GM12892 (cell line): ENCODE measurements around a stretch of chr6.

DNA sequence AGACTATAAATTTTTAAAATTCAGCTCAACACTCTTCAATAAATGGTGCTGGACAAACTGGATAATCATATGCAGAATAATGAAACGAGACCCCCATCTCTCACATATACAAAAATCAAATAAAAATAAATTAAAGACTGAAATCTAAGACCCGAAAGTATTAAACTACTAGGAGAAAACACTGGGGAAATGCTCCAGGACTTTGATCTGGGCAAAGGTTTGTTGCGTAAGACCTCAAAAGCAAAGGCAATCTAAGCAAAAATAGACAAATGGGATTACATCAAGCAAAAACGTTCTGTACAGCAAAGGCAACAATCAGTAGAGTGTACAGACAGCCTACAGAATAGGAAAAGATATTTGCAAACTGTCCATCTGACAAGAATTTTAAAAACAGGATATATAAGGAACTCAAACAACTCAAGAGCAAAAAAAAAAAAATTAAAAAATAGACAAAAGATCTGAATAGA, 138.6 kb upstream of the TMEM170B start:
- RRBS: no CpG with 5 or more reads among the region's 4 CpGs

GRCh38 chr6:11401985-11402195, 135.7 kb upstream of the TMEM170B start:
- RRBS: no CpG with 5 or more reads among the region's 4 CpGs

- RRBS: no CpG with 5 or more reads among the region's 1 CpG
These were observed 121.3 kb upstream of the TMEM170B start for GRCh38 chr6:11416354-11416639.

DNA sequence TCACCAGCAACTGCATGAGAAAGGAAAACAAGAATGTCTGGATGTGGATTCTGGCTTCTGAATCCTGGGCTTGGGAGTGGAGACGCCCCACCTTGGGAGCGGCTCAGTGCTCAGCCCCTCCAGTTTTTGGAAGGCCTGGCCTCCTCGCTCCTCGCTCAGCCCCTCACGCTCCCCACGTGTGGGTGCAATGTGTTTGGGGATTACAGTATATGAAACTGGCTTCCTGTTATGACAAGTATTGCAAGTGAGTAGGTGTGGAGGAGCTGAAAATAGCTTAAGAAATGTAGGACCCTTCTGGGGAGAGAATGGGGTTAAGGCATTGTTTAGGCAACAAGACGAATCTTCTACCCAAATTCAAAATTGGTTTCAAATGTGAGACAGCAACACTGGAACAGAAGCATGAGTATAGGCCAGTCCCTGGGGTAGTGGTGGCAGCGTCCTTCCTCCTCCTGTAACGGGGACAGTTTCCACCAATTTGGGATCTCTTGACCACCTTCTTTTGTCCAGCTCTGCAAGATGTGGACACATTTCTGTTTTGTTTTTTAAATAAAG, 66.9 kb downstream of the ADTRP start:
- RRBS: no CpG with 5 or more reads among the region's 9 CpGs

GRCh38 chr6:11760287-11760486, 18.4 kb downstream of the ADTRP start:
- RRBS: no CpG with 5 or more reads among the region's 5 CpGs

GRCh38 chr6:11772320-11772788, 6.2 kb downstream of the ADTRP start:
- RRBS: no CpG with 5 or more reads among the region's 4 CpGs

GRCh38 chr6:11834180-11834684, 55.6 kb upstream of the ADTRP start:
- RRBS: no CpG with 5 or more reads among the region's 6 CpGs

GRCh38 chr6:12012875-12013369, 810 bp downstream of the HIVEP1 start:
- RRBS: 34% methylated on average over 2 of the region's 28 CpGs

- RRBS: no CpG with 5 or more reads among the region's 6 CpGs
These were observed 118.6 kb downstream of the HIVEP1 start for GRCh38 chr6:12130571-12131171.

GRCh38 chr6:12249813-12250153, 40.4 kb upstream of the EDN1 start:
- RRBS: no CpG with 5 or more reads among the region's 2 CpGs

DNA sequence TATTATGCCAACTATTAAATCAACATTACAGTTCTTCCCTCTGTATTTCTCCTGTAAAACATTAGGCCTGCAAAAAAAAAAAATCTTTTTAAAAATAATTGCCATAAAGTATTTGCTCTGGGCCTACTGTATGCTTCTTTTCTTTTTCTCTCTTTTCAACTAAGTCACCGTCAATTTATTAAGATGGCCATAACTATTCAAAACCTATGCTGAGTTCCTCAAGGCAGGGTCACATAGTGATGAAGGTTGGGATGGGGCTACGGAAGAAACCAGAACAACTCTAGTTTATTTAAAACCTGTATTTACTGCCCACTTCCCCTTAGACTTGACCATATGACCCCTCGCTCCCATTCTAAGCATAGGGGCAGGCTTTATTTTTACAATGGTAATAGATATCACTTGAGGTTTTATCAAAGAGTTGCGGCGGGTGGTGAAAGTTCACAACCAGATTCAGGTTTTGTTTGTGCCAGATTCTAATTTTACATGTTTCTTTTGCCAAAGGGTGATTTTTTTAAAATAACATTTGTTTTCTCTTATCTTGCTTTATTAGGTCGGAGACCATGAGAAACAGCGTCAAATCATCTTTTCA, 5.3 kb downstream of the EDN1 start:
- RRBS: no CpG with 5 or more reads among the region's 7 CpGs

DNA sequence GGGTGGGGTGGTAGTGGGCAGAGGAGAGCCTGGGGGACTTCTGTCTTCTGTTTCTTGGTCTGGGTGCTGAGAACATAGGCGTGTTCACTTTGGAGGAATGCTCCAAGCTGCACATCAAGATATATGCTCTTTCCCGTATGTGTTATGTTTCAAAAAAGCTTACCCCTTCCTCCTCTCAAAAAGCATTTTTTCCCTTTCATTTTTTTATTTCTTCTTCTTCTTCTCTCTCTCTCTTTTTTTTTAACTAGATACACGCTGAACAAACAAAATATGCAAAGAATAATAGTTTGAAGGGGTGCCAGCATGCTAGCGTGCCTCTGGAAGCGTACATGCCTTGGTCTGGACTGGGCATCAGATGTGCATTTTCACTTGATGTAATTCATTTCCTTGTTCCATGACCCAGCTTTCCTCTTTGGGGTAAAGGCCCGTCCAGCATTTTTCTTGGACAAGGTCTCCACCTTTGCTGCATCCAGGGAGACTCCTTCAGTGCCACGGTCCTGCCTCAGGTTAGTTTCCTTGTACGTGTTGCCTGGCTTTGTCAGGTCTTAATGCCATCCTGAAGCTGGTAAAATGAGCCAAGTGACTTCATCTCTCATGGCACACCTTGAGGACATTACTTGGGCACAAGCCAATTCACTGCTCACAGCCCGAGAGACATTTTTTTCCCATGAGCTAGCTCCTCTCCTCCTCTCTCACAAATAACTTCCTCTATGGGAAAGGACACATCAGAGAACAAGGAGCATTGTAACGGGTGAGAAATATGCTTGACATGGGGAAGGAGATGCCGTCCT, 23.8 kb downstream of the EDN1 start:
- RRBS: no CpG with 5 or more reads among the region's 11 CpGs

DNA sequence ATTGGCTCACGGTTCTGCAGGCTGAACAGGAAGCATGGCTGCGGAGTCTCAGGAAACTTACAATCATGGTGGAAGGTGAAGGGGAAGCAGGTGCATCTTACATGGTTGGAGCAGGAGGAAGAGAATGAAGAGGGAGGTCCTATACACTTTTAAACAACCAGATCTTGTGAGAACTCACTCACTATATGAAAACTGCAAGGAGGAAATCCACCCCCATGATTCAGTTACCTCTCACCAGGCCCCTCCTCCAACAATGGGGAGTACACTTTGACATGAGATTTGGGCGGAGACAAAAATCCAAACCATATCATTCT, 60.4 kb downstream of the EDN1 start:
- RRBS: no CpG with 5 or more reads among the region's 3 CpGs

- RRBS: no CpG with 5 or more reads among the region's 14 CpGs
These were observed 118.6 kb downstream of the EDN1 start for GRCh38 chr6:12408602-12409281.

DNA sequence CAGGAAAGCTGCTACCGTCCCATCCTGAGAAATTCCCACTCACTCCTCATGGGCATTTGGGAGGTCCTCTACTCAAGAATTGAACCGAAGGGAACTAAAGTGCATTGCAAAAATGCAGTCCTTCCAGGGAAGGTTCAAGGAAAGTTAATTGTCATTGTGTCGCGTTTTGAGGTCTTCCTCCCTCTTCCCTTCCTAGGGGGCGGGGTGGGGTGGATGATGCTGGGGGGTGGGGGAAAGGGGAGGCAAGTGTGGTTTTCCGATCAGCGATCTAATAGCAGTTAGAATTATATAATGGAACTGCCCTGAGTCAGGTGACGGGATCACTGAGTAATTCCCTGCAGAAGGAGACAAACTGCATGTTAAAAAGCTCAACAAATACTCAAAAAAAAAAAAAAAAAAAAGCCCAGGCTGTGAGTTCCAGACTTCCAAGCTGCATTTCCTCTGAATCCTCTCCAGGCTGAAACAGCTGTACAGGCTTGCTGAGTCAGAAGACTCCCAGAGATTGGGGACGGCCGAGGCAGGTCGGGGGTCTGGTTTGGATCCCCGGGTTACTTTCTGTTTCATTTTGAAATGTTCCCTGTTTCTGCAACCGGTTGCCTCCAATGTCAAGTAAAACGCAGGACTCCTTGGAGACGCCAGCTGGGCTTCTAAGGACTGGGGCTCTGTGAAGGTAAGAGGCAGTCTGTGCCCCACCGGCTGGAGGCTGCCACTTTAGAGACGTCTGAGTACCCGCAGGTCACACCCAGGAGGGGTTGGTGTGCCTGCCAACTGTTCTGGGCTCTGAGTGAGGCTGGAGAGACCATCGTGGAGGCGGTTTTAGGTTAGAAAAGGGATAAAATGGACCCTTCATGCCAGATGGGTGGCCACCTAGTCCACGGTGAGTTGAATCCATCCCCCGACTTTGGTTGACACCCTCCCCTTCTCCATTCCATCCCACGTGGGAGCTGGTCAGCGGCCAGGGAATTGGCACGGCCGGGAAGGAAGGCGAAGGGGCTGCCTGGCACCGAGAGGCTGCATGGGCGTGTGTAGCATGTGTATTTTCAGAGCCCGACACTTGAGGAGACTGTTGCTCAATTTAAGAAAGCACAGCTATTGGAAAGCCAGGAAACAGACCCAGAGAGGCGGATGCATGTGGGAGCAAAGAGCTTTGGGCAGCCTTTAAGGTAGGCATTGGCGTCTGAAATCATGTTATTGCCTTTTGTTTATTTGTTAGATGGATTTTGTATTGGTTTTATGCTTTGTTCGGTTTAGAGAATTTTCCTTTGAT, 240.7 kb downstream of the PHACTR1 start:
- RRBS: 0% methylated on average over 1 of the region's 33 CpGs

DNA sequence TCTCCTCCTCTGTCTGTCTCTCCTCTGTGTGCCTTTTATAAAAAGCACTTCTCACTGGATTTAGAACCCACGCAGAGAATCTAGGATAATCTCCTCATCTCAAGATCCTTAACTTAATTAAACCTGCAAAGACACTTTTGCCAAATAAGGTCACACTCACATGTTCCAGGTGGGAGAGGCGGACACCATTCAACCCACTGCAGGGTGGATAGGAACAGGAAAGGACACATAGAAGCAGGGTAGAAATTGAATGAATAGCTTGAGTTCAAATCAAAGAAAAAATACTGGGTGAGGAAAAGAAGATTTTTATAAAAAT, 292.5 kb downstream of the PHACTR1 start:
- RRBS: no CpG with 5 or more reads among the region's 2 CpGs

GRCh38 chr6:13229434-13230214, 98.7 kb downstream of the TBC1D7 start:
- RRBS: no CpG with 5 or more reads among the region's 11 CpGs

DNA sequence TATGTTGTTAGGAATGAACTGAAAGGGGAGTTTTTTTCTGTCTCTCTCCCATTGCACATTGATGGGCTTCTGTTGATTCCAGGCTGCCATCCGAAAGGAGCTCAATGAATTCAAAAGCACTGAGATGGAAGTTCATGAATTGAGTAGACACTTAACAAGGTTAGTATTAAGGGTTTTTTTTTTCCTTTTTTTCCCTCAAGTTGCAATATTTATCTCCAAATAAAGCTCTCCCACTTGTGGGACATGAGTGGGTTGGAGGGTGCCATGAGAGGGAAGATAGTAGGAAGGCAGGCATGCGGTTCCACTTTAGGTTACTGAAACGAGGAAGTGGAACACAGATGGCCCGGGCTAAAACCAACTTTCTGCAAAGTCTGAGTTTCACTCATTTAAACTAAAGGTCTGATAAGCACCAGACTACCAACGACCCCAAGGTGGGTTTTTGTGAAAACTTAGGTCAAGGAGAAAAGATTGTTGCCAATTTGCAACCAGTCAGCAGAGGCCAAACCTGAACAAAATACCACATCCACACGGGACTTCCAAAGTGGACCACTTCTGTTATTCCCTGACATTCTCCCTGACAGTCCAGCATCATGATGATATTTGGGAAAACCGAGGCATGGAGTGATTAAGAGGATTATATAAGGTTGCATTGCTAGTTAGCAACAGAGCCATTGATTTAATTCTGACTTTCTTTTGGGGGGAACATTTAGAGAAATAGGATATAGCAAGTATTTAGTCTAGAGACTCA, 42.1 kb downstream of the TBC1D7 start:
- RRBS: no CpG with 5 or more reads among the region's 7 CpGs

GRCh38 chr6:13413952-13414703, 73.3 kb downstream of the GFOD1 start:
- RRBS: no CpG with 5 or more reads among the region's 7 CpGs

DNA sequence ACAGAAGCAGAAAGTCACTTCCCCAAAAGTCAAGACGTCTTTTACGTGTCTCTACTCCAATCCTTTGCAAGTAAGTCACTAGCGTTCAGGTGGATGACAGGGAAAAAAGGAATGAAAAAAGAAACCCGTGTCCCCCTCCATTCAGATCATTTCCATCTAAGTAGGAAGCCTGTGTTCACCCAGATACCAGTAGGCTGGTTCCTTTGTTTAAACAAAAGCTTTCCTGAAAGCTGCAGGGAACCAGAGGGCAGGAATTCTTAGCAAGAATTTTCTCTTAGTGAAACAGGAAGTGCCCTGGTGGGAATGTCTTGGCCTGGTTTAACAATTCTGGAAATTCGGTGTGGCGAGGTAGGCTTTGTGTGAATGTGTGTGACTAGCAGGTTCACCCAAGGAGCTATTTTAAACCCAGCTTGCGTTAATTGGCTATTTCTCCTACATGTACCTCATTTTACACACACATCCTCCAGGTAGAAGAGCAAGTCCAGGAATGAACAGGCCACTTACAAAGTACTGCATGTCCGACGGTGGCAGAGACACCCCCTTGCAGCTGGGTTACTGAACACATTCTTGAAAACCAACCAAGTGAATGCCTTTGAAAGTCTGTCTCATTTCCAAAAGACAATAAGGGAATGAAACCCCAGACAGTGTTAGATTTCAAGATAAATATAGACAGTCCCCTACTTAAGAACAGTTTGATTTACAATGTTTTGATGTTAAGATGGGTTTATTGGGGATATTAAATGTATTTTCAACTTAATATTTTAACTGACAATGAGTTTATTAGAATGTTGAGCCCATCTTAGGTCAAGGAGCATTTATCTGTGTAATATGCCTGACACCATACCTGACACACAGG, 64.6 kb downstream of the GFOD1 start:
- RRBS: no CpG with 5 or more reads among the region's 9 CpGs